ENCODE data around the gene ABCA8.

GRCh38 chr17:68514033-68514419 lies 1.8 kb downstream of the PRKAR1A start:
- PRO-cap = no peak

- PRO-cap = no peak
These were observed 27.6 kb downstream of the FAM20A start for GRCh38 chr17:68573512-68573980.

DNA sequence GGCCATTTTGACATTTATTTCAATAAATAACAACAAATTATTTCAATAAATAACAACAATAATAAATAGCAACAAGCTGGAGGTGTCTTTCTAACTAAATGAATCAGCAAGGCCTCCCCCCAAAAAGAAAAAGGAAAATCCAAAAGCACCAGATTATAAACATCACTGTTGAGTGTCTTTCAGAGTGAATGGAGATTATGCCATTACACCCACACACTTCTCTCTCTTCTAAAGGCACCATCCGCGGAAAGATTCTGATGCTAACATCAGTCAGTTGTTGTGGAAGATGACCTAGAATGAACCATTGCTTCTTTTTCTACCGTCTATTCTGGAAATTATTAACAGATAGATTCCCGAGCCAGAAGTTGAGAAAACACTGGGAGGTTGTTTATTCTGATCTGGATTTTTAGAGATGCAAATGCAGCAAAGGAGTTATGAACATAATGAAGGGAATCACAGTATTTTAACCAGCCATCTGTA lies 60.8 kb upstream of the FAM20A start:
- PRO-cap = no peak

DNA sequence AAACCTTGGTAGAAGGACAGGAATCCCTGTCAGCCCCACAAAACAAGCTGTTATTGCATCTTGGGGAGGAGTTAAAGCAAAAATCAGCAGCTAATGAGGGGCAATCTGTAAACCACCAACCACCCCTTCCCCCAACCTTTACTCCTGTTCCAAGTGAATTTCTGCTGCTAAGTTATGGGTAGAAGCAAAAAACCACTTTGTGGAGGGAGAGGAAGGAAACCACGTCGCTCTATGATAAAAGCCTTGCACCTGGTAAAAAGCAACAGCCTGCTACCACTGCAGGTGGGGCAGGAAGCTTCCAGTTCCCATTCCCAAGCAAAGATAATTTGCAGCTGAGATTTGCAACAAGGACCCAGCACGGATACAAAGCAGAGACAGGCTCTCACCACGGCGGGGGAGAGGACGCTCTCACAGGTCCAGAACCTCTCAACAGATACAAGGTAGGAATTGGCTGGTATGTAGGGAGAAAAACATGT lies 10.7 kb downstream of the ABCA8 start:
- PRO-cap = no peak

DNA sequence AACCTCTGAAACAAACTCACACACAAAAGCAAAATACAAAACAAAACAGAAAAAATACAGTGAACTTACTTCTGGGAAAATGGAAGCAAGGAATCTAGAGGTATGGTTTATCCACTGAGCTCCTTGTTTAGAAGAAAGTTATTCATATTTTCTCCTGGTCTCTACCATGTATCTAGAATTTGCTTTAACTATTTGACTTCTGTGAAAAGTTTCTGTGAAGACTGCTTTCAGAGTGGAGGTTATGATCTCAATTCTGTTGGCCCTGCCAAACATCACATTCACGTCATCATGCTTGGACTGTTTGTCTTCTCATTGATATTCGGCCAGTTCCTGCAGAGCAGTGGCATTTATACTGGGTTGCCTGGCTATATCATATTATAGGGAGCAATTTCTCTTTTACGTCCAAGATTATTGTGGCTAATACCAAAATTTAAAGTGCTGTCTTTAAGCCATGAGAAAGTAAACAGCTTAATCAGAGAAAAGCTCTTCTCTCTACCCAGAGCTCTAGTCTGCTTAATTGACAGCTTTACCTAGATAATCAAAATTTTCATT lies at the start of gene ABCA8:
TSS of gene ABCA8 (minus strand) at position 243 of the 552 bp plus-strand sequence.
- PRO-cap = no peak

DNA sequence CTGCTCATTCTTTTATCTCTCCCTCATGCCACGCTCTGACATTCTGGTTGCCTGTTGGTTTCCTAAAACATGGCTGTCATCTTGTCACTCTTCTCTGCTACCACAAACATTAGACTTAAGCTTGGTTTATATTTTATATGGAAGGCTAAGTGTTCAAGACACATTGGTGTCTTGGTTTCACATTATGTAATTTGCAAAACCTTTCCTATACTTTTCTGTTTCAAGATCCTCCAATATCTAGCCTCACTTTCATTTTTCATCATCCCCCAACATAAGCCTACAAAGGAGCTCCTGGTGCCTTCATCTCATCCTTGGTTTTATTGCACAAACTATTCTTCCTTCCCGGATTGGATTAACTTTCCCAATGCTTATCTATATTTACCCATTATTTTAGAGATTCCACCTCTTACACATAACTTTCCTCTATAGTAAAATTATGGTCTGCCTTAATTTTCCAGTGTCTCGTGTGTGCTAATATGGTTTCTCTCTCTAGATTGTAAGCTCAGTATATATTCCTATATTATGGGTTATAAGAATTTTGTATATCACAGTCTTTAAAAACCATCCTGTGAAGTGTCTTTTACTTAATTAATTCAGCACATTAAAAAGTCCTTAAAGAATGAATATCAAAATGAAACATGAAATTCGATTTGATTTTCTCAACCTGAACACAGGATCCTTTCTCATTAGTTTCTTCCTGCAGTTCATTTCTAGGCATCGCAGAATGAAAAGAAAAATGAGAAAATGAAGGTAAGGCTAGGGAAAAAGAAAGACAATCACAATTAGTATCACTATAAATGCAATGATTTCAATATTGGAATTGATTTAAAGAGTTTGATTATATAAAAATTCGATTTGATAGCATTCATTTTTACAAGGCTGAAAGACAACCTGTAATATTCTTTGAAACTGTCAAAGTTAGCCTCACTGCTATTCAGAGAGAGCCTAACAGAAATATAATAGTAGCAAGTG lies 36.6 kb upstream of the ABCA8 start:
- PRO-cap = no peak

GRCh38 chr17:69084840-69085476 lies 24.2 kb upstream of the ABCA9 start:
- PRO-cap = no peak

GRCh38 chr17:69575360-69575853 lies 160.9 kb downstream of the MAP2K6 start:
- PRO-cap = no peak

DNA sequence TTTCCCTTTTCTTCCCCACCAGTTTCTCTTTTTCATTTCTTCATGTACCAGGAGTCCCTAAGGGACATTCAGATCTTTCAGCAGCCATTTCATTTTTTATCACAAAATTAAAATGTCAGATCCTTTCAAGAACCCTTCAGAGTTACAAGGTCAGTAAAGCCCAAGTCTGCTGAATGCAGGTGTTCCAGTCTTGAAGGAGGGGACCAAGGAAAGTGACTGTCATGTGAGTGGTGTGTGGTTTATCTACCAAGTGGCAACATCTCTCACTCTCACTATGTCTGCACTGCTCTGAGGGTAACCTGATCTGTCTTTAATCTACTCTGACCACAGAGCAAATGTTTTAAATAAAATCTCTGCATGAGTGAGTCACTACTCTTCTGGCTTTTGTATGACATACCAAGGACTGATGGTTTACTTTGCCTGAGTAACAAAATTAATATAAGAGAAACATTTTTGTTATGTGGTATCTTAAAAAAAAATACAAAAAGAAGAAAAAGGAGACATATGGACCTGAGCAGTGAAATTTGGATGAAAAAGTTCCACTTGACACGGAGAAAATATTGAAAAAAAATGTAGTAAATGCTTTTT lies 240.4 kb downstream of the MAP2K6 start:
- PRO-cap = no peak

DNA sequence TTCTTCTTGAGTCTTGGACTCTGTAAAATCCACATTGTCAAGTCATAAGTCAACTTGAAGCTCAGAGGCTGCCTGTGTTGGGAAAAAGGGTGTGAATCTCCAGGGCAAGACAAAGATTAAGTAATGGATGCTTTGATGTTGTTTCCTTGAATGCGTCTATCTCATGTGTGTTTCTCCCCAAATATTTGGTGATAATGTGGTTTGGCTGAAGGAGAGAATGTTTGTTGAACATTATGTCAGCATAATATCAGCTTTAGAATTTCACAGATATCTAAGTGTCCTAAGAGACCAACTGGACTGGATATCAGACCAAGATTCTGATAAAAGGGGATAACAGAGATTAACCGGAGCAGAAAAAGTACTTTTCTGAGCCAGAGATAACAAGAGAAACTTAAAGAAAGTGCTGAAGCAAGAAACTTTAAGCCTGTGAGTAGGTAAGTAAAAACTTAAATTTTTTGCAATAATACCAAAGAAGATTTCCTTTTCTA lies 24.0 kb upstream of the KCNJ16 start:
- PRO-cap = no peak

GRCh38 chr17:70054801-70055761 lies 19.9 kb upstream of the KCNJ16 start:
- PRO-cap = no peak

DNA sequence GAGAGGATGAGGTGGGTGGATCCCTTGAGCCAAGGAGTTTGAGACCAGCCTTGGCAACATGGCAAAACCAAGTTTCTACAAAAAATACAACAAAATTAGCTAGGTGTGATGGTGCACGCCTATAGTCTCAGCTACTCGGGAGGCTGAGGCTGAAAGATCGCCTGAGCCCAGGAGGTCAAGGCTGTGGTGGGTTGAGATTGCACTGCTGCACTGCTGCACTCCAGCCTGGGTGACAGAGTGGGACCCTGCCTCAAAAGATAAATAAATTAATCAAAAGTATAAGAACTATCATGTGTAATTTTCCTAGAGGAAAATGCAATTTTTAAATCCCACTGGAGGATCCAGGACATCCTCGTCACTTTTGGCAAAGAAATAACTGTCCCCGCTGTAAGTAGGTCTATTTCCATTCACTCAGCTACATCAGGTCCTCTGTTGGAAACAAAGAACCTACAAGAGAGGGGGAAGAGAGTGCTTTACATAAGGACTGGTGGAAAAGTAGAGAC lies 575.9 kb upstream of the SOX9 start:
- PRO-cap = no peak

DNA sequence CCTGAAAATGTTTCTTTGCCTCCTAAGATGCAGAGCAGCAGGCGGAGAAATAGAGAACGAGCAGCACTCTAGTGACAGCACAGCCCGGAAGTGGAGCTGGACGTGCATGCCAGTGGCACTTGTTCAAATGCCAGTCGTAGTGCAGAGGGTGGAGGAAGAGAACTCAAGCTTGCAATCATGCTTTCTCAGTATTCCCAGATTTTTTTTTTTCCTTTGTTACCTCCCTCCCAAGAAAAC lies 182.2 kb upstream of the SOX9 start:
- PRO-cap = no peak

GRCh38 chr17:72029838-72031004 lies 90.6 kb upstream of the SOX9 start:
- PRO-cap = no peak

DNA sequence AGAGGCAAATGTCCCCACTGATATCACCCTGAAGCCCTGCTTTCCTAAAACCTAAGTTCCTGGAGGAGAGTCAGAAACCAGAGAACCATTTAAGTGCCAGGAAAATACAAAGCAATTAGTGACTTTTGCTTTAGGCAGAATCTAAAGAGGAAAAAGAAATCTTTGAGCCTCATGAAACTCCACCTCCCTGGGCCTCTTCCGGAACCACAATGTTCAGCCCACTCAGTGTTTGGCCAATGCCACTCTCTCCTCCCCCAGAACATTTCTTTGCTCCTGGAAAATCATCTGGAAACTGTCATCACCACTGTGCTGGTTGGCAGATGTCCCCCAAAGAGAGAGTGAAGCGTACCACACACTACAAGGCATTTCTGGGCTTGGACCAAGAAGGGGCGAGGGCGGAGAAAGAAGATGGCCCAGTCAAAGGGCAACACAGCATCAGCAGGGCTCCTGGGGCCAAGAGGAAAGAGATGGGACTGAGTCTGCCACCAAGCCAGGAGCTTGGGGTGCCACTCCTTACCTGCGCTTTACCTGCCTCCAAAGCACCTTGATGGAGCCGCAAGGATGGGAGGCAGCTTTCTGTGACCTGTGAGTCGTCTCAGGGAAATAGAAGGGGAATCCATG lies 7.0 kb upstream of the SOX9 start:
- PRO-cap = no peak

GRCh38 chr17:72151068-72151421 lies 30.2 kb downstream of the SOX9 start:
- PRO-cap = no peak

GRCh38 chr17:72337743-72337942 lies 216.8 kb downstream of the SOX9 start:
- PRO-cap = no peak

DNA sequence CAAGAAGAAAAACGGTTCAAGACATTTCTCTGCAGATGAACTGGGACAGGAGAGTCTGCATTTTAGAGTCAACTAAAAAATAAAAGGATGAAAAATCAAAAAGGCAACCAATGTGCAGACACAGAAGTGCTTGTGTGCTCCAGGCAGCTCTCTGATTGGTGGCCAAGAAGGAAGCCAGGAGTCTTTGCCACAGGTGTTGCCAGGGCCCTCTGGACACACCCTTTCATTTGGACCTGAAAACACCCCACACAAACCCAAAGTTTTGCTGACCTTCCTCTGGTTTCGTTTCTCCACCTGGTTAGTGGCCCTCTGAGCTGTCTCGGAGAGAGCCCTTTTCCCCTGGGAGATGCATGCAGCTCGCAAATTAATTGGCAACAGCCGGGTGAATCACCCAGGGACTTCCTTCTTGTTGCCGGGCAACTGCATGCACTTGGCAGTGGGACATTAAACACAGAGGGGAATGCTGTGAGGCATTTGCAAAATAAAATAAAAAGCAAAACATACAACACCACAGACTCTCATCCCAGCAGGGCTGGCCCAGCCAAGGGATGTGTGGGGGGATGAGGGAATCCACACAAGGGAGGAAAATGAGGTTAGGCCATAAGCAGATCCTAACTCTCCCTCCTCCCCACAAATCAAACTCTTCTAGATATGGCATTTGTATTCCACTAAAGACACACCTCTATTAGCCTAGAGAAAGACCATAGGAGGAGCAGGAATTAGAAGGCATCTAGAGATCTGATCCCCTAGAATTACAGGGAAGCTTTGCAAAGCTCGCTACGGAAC lies 286.6 kb downstream of the SOX9 start:
- PRO-cap = no peak

DNA sequence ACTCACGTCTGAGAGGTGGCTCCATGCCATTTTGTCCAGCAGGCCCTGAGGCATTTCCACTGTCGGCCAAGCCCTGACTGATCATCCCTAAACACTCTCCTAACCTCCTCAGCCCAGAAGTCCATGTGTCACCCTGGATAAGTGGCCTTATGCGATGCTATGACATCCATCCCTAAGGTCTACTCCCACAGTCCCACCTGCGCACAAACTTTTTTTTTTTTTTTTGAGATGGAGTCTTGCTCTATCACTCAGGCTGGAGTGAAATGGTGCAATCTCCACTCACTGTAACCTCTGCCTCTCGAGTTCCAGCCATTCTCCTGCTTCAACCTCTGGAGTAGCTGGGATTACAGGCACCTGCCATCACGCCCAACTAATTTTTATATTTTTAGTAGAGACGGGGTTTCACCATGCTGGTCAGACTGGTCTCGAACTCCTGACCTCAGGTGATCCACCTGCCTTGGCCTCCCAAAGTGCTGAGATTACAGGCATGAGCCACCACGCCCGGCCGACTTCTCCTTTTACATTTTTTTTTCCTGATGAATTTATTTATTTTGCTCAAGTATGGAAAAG lies 429.7 kb downstream of the SOX9 start:
- PRO-cap = no peak

DNA sequence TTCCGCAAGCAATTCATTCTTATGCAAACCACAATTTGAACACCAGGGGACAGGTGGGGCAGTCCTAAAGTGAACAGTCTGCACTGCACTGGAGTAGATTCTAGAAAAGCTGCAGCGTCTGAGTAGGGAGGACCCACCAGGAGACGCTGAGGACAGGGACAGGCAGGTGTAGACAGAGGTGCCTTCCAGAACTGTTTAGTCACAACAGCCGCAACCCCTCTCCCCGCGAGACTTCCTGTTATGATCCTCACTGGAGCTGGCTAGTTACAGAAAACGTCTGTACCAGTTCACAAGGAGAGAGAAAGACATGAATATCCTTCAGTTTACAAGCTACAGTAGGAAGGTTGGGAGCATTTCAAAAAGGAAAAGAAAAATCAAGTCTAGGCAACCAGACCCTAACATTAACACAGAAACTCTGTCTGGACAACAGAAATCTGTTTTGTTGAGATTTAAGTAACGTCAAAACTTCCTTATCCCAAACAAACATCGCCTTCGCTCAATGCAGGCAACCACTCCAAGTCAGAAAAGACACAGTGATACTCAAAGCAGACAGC lies 467.4 kb downstream of the SOX9 start:
- PRO-cap = no peak